Endodermal cell (in vitro differentiated cells): Measurements from ENCODE around the genes TRPM2, KRTAP10-7 and SLX9.

DNA sequence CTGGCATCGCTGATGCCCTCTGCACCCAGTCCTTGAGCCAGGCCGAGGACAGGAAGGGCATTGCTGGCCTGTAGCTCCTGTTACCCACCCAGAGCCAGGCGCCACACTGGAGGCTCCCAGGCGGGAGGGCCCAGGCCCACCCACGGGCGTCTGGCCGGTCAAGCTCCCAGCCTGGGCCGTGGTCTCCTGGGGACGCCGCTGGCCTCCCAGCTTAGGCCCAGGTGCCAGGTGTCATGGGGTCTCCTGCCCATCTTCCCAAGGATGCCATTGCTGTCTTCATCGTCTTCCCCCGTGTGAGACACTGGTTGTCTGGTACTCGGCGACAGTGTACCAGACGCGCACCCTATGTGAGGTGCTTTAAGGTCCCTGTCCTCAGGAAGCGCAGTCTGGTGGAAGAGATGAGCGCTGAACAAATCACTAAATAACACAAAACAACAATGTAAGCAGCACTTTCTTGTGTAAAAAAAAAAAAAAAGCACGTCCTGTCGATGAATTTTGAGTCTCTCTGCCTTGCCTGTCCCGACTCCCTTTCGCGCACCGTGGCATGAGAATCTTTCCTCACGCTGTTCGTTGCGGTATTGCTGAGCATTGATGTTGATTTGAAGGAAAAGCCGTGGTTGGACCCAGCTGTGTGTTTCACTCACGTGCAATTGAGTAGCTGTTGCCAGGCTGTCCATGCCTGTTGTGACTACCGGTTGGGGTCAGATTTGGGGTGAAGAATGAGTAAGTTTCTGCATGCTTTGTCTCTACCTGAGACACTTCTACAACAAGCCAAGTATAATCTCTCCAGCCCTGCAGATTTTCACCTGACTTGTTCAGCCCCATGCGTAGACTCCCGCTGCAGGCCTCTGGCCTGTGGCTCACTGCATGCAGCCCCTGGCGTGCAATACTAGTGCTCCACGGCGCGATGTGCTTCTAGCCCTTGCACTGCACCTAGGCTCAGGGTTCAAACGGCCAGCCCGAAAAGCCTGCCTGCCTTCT lies 26.9 kb upstream of the TRAPPC10 start:
- PRO-cap = no peak

DNA sequence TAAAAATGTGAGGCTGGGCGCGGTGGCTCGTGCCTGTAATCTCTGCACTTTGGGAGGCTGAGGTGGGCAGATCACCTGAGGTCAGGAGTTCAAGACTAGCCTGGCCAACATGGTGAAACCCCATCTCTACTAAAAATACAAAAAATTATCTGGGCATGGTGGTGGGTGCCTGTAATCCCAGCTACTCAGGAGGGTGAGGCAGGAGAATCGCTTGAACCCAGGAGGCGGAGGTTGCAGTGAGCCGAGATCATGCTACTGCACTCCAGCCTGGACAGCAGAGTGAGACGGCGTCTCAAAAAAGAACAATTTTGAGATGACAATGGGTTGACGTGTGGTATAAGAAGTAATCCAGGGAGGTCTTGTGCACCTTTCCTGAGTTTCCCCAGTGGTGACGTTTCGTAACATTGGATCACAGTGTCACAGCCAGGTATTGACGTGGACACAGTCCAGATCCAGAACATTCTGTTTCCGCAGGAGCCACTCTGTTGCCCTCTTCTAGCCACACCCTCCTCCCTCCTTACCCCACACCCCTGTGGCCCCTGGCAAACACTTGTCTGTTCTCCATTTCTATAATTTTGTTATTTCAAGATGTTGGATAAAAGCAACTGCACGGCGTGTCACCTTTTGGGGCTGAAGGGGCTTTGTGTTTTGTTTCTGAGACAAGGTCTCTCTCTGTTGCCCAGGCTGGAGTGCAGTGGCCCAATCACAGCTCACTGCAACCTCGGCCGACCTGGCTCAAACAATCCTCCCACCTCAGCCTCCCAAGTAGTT lies 6.6 kb upstream of the TRAPPC10 start:
- PRO-cap = no peak

DNA sequence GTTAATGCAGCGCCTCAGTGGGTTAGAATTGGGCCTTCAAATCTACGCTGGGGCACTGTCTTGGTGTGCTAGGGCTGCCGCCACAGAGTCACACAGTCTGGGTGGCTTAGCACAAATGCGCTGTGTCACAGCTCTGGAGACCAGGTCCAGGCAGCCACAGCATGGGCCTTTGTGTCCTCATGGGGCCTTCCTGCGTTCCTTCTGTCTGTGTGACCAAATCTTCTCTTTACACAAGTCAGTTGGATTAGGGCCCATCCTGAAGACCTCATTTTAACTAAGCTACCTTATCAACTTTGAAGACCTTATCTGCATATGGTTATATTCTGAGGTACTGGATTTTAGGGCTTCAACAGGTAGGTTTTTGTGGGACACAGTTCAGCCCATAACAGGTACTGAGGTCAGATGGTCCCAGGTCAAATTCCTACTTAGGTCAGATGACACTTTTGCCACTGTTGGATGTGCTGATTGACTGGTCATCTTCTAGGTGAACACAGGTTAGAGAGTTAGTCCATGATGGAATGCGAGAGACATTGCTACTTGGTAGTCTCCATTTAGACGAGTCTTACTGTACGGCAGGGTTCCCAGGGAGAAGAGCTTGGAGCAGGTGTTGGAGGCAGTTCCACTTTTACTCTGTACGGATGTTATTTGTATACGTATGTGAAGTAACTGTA lies 17.6 kb downstream of the TRAPPC10 start:
- PRO-cap = no peak

DNA sequence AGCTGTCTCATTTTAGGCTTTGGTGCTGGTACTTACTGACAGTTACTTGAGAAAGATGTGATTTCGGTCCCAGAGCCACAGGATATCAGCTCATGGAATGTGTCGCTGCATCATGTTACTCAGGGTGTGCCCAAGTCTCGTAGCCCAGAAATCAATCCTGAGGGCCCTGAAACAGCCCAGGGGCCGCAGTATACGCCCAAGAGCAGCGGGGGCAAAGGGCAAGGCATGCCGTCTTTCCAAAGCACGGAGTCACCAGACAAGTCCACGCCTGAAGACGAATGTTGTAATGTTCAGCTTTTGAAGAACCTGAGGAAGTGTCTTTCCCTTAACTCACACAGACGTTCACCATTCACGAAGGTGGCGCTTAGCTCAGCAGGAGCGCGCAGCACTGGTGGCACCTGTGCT lies 18.9 kb upstream of the PWP2 start:
- PRO-cap = no peak

- PRO-cap = no peak
Observed at GRCh38 chr21:44153815-44154197, 20.3 kb downstream of the GATD3 start.

DNA sequence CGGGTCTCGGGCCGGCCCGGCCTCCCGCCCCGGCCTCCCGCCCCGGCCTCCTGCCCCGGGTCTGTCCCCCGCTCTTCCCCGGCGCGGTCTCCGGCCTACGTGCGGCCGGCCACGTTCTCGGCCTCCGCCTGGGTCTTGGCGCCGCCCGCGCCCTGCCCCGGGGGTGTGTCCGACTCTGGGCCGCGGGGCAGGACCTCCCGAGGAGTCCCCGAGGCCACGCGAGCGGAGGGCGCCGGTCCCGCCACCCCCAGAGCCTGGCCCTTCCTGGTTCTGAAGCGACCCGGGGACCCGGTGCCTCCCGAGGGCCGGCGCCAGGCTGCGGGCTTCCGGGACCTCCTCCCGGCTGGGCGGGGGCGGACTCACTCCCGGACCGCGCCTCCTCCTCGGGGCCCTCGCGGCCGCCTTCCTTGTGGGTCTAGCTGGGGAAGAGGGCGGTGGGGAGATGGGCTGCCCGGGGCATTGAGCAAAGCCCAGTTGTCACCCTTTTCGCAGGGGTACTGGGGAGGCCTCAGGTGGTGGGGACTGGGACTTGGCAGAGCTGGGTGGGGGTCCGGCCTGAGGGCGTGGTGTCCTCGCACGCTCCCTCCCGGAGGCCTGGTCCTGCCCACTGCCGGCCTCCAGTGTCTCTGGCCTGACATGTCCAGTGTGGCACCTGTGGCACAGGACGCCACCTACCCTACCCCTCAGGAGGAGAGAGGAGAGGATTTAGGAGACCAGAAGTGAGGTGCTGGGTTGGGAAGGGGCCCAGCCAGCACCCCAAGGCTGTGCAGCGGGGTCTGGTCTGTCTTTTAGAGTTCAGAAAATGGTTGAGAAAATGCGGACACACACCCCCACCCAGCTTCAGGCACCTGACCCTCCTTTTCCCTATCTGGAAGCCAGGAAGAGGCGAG lies 673 bp downstream of the PFKL start:
- PRO-cap = bidirectional peak, plus-strand start at position 195 of the sequence, minus-strand start at position 154 of the sequence; unidirectional peak, minus-strand start at position 272 of the sequence

GRCh38 chr21:44322560-44323282 lies 16.5 kb downstream of the CFAP410 start:
- PRO-cap = no peak

- PRO-cap = no peak
Observed at GRCh38 chr21:44353042-44354130, at the start of gene TRPM2. Gene TRPM2, plus strand, starts transcription at chr21:44353621.

GRCh38 chr21:44423421-44423743 lies 31.9 kb upstream of the LRRC3 start:
- PRO-cap = no peak

DNA sequence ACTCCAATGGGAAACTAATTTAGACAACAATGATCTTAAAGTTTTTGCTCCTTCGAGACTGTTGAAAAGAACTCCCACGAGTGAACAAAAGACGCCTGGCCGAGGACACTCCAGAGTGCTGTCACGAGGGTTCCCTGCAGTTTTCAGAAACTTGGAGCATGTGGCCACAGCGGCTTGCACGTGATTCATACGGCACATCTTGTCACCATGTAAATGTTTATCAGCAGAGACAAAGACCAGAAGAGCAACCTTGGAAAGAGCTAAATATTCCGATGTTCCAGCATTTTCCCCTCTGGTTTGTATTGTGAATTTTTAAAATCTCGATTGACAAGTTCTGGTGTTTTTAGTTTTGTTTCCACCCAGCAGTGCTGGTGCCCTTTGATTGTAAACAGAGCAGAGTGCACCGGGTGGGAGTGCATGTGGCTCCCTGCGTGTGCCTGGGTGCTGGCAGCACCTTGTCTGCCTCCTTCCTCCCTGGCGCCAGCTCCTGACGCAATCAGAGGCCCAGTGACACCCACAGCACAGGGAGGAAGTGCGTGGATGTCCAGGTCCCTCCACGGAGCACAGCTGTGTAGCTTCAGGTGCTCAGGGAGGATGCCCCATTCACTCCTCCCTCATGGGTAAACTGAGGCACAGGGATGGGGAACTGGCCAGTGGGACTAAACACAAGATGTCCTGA lies 23.0 kb downstream of the LRRC3 start:
- PRO-cap = no peak

GRCh38 chr21:44482596-44483159 lies 27.4 kb downstream of the LRRC3 start:
- PRO-cap = no peak

DNA sequence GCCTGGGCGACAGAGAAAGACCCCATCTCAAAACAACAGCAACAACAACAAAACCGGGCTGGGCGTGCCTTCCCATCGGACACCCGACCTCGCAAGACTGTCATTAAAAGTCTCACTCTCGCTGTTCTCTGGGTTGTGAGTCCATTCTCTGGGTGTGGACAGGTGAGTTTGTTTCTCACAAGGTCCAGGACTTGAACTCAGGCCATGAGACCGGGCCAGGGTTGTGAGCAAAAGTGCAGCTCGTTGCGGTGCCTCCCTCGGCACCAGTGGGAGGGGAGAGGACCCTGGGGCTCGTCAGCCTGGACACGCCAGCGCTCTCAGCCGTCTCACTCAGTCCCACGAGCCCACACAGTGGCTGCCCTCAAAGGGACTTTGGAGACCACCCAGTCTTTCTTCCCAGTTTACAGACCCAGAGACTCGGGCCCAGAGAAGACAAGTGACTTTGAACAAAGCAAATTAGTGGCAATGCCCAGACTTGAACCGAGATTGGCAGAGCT lies 28.0 kb downstream of the LRRC3 start:
- PRO-cap = no peak

DNA sequence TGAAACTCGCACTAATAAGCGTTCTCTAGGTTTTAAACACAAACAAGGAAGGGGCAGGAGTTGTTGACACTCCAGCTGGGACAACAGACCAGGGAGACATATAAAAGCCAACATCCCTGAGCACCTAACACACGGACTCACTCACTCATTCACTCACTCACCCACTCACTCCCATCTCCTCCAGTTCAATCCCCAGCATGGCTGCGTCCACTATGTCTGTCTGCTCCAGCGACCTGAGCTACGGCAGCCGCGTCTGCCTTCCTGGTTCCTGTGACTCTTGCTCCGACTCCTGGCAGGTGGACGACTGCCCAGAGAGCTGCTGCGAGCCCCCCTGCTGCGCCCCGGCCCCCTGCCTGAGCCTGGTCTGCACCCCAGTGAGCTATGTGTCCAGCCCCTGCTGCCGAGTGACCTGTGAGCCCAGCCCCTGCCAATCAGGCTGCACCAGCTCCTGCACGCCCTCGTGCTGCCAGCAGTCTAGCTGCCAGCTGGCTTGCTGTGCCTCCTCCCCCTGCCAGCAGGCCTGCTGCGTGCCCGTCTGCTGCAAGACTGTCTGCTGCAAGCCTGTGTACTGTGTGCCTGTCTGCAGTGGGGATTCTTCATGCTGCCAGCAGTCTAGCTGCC lies at the start of gene KRTAP10-7:
TSS of gene KRTAP10-7 (plus strand) at position 173 of the 621 bp plus-strand sequence.
- PRO-cap = no peak

DNA sequence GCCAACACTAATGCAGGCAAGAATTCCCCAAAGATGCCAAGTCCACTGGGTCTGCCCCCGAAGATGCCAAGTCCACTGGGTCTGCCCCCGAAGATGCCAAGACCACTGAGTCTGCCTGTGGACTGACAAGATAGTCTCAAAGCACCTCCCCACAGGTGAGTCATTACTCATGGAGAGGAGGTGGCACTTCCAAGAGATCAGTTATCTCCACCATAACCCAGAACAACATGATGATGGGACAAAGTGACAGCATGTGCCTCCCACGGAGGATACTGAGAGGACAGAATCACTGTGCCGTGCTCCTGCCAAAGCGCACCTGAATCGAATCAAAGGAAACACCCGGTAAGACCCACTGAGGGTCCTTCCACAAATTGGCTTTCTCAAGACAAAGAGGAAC lies 4.7 kb downstream of the PTTG1IP start:
- PRO-cap = no peak

DNA sequence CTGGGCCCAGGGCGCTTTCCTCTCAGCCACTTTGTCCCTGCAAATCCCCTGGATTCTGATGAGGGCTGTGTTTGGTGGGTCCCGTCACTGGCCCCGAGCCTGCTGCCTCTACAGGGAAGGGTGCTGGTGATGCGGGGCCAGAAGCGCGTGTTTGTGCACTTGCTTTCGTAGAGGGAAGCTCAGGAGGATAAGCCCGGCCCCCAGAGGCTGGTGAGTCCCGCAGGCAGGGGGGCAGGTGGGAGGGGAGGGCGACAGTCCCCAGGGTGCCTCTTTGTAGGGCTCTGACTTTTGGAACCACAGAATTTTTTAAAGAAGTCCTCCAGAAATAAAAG lies 13.1 kb downstream of the ITGB2 start:
- PRO-cap = no peak

- PRO-cap = no peak
Observed at GRCh38 chr21:44924796-44925491, 4.2 kb upstream of the ITGB2 start.

DNA sequence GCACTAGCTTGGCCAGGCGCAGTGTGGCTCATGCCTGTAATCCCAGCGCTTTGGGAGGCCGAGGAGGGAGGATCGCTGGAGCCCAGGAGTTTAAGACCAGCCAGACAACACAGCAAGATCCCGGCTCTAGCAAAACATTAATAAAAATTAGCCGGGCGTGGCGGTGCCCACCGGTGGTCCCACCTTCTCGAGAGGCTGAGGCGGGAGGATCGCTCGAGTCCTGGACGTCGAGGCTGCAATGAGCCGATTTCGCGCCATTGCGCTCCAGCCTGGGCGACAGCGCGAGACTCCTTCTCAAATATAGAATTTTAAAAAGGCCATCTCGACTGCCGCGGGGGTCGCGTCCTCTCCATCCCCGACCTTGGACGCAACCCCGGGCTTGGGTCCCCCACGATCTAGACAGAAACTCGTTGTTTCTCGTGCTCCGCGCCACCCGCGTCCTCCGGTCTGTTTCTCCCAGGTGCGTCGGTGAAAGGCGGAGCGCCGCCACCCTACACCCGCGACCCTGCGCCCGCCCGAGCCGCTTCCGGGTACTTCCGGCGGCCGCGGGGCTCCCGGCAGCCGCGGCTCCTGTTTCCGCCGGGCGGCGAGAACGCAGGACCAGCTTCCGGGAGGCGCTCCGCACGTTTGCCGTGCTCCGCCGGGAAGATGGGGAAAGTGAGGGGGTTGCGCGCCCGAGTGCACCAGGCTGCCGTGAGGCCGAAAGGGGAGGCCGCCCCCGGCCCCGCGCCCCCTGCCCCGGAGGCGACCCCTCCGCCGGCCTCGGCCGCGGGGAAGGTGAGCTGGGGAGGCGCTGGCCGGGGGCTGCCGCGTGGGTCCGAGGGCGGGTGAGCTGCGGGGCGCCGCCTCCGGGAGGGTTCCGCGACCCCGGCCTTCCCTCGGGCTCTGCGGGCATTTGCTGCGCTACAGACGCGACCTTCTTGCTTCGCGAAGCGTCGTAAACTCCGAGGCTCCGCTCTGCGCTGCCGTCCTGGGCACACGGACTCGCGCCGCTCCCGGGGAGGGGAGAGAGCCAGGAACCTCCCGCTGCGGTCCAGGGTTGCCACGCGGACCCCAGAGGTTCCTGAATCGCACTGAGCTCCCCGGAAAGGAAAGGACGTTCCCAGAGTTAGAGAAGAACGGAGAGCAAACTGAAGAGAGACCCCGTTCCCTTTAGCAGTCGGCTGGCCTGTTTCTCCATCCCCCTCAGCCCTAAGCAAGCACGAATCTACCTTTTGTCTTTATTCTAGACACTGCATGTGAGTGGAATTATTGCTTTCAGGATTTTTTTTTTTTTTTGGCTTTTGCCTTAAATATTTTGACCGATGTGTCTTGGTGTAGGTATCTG lies at the start of gene SLX9:
TSS of gene SLX9 (plus strand) at position 620 of the 1,327 bp plus-strand sequence.
- PRO-cap = bidirectional peak, plus-strand start at position 620 of the sequence, minus-strand start at position 467 of the sequence

DNA sequence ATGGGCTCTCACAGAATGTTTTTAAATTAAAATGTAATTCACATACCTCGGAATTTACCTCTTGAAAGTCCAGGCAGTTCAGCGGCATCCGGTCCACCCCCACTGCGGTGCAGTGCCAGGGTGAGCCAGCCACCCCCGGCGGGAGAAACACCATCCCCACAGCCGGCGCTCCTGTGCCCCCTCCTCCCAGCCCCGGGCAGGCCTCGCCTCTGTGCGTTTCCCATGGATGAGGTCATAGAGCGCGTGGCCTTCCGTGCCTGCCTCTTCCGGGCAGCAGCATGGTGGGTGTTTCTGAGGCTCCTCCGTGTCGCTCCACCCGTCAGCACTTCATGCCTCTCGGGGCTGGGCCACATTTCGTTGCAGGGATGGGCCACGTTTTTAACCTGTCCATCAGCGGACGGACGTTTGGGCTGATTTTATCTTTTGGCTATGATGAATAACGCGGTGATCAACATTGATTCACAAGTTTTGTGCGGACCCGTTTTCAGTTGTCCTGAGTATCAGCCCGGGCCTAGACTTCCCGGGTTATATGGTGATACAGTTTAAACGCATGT lies 64.6 kb downstream of the SLX9 start:
- PRO-cap = no peak

DNA sequence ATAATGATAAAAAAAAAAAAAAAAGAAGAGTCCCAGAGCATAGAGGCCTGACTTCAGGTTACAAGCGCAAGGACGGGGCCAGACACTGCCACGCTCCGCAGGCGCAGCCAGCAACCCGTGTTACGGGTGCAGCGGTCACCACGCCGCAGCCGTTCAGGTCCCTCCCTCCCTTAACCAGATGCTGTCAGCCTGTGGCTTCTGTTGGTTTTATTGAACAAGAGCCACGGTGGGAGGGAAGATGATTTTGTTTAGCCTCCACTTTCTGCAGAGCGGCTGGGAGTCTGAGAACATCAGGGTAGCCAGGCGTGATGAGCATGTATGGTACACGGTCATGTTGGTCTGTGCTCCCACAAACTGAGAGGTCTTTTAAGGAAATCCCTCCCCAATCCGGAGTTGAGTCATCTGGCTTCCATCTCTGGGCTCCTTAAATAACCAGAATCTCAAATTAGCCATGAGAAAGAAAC lies 18.5 kb upstream of the ADARB1 start:
- PRO-cap = no peak

DNA sequence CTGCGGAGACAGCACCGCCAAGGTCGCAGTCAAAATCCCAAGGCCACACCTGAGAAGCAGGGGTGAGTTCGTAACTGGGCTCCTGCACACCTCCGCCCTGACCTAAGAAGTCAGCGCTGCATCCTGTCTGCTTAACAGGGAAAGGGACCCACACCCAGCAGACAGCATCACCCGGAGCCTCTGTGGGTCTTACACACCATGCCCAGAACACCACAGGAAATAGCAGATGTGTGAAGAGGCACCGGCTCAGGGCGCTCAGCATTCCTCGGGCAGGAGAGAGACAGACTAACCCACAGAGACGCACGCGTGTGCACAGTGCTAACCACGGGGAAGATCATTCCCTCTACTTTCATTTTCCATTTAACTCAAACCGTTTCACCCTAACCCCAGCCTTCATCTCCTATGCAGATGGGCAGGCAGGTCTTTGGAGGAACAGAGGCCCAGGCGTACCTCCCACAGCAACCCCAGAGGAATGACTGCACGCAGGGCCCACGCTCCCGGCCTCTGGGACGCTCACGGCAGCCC lies 21.1 kb downstream of the POFUT2 start:
- PRO-cap = no peak